ENCODE data around the gene CCDC154.

GRCh38 chr16:686819-687888 is 3.0 kb upstream of the JMJD8 start:
- PRO-cap, result no peak

GRCh38 chr16:739886-740520 is 794 bp downstream of the CIAO3 start:
- PRO-cap, result no peak

GRCh38 chr16:806836-807714 is 6.5 kb upstream of the GNG13 start:
- PRO-cap, result unidirectional peak, plus-strand start at chr16:807112

GRCh38 chr16:886713-887205 is 84.0 kb downstream of the LMF1 start:
- PRO-cap, result no peak

- PRO-cap, result unidirectional peak, minus-strand start at chr16:1019994
Measured at GRCh38 chr16:1019060-1020133, 37.8 kb downstream of the SOX8 start.

- PRO-cap, result no peak
Measured at GRCh38 chr16:1144981-1145824, 7.7 kb upstream of the CACNA1H start.

GRCh38 chr16:1195165-1195841 is 29.8 kb downstream of the TPSG1 start:
- PRO-cap, result no peak

DNA sequence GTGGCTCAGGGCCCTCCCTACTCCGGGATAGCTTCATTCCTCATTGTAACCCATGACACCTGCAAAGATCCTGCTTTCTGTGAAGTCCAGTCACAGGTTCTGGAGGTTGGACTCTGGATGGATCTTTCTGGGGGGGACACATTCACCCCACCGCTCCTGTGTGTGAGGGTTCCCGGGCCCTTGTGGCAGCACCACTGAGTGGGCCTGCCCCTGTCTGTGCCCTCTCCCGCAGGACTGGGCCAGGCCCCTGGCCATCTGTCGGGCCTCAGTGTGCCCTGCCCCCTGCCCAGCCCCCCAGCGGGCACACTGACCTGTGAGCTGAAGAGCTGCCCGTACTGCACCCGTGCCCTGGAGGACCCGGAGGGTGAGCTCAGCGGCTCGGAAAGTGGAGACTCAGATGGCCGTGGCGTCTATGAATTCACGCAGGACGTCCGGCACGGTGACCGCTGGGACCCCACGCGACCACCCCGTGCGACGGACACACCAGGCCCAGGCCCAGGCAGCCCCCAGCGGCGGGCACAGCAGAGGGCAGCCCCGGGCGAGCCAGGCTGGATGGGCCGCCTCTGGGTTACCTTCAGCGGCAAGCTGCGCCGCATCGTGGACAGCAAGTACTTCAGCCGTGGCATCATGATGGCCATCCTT is 21.2 kb downstream of the TPSG1 start:
- PRO-cap, result no peak

DNA sequence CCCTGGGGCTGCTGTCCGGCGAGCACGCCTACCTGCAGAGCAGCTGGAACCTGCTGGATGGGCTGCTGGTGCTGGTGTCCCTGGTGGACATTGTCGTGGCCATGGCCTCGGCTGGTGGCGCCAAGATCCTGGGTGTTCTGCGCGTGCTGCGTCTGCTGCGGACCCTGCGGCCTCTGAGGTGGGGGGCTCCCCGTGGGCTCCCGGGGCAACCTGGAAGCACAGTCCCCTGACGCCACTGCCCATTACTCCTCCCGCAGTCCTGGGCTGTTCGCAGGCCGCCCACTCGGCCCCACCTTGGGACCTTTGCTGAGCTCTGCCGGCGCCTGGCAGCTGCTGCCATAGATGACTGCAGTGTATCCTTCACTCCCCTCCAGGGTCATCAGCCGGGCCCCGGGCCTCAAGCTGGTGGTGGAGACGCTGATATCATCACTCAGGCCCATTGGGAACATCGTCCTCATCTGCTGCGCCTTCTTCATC is 14.2 kb downstream of the TPSG1 start:
- PRO-cap, result no peak

DNA sequence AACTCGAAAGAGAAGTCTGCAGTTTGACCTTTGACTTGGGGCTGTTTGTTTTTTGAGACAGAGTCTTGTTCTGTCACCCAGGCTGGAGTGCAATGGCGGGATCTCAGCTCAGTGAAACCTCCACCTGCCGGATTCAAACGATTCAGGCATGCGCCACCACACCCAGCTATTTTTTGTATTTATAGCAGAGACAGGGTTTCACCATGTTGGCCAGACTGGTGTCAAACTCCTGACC is 18.5 kb upstream of the UBE2I start:
- PRO-cap, result no peak

DNA sequence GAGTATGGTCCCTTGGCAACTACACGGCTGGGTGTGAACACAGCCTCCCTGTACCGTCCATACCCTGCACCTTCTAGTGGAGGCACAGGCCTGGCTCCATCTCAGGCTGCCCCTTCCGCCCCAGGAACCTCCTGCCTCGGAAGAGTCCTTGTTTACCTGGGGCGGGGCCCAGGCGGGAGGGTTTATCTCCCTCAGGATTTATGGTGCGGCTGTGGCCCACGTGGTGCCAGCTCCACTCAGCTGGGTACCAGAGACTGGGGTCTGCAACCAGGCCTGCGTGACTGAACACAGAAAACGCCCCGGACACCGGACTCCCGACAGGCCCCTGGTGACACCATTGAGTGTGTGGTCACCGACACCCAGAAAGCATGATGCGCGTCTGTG is 19.0 kb downstream of the UNKL start:
- PRO-cap, result no peak

DNA sequence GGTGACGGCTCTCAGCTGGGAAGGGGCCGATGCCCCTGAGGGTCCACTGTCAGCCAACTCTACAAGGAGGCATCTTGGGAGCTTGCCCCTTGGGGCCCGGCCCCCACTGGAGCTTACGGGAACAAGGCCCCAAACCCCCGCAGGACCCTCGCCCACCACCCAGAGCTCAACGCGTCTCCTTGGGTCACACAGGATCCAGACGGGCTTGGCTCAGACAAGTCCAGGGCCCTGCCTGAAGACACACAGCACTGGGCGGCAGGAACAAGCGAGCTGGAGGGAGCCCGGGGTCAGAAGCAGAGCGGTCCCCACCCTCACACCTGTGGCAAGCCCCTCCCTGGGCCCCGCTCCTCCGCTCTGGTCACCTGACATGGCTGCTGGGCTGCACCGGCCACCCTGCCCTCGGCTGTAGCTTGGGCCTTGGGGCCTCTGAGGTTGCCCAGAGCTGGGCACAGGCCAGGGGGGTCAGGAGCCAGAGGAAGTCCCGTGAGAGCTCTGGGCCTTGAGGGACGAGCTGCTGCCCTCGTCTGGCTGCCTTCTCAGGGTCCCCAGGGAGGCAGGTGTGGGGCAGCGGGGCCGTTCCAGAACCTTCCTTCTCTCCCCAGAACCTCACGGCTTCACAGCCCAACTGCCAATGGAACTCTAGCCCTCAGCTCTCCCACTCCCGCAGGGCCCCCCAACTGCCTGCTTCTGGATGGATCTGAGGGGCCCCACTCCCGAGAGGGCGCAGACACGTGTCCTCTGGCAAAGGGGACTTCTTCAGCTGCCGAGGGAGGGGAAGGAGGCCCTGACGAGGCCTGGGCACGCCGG is at the start of gene CCDC154:
Gene CCDC154, minus strand, starts transcription at position 603 of the 807 bp plus-strand sequence.
- PRO-cap, result no peak

- PRO-cap, result unidirectional peak, plus-strand start at chr16:1528208
Measured at GRCh38 chr16:1527691-1528358, 5.6 kb upstream of the TMEM204 start.

- PRO-cap, result unidirectional peak, minus-strand start at chr16:1537119
Measured at GRCh38 chr16:1536789-1537661, 3.6 kb downstream of the TMEM204 start.

GRCh38 chr16:1553224-1553779 is 19.8 kb downstream of the TMEM204 start:
- PRO-cap, result no peak

GRCh38 chr16:1625816-1626236 is 13.7 kb downstream of the CRAMP1 start:
- PRO-cap, result no peak

DNA sequence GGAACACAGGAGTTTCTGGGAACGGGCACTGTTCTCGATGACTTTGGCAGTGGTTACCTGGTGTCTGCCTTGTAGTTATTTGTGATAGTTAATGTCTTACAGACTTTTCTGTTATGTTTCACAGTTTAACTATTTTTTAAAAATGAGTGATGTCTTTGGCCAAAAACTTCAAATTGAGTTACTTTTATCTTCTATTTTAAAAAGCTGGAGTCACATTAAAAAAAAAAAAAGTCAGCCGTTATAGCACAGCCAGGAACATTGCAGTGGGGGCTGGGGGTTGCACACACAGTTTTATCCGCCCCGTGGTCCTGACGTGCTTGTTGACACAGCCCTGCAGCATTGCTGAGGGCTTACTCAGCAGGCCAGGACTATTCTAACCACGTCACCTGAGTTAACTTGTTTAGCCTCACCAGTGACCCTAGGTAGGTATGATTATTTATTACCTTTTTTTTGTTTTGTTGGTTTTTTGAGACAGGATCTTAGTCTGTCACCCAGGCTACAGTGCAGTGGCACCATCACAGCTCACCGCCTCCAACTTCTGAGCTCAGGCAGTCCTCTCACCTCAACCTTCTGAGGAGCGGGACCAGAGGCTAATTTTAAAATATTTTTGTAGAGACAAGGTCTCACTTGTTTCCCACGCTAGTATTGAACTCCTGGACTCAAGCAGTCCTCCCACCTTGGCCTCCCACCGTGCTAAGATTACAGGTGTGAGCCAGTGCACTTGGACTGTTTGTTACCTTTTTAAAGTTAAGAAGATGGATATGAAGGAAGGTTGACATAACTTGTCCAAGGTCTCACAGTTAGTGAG is 11.1 kb downstream of the JPT2 start:
- PRO-cap, result unidirectional peak, minus-strand start at position 265 of the sequence

- PRO-cap, result no peak
Measured at GRCh38 chr16:1719524-1719752, 13.4 kb downstream of the MAPK8IP3 start.

DNA sequence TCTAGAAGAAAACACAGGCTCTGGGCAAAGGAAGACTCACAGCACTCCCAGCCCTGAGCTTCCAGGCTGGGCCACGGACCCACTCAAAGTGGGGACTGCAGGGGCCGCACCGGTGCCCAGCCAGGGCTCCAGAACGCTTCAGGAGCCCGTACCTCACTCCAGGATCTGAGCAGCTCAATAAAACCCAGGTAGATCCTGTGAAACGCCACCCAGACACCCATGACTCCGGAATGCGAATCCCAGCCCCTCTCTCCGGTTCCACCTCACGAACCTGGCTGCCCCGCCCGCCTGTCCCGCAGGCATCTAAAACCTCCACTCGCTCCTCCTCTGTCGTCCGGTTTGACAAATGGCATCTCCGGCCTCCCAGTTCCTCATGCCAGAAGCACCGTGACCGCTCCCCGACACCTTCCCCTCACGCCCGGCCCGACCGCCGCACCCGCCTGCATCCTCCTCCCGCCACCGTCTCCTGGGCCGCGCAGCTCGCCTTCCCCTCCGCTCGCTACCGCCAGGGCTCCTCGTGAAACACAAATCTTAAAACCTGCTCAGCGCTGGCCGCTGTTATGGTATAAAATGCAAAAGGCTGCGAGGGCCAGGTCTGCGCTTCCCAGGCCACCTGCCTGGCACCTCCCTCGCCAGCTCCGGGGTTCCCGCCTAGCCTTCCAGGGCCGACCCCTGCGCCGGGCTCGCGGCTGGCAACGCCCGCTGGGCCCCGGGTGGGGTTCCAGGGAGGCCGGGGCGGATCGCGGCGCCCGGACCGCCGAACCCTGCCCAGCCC is 689 bp downstream of the SPSB3 start:
- PRO-cap, result unidirectional peak, plus-strand start at position 379 of the sequence

DNA sequence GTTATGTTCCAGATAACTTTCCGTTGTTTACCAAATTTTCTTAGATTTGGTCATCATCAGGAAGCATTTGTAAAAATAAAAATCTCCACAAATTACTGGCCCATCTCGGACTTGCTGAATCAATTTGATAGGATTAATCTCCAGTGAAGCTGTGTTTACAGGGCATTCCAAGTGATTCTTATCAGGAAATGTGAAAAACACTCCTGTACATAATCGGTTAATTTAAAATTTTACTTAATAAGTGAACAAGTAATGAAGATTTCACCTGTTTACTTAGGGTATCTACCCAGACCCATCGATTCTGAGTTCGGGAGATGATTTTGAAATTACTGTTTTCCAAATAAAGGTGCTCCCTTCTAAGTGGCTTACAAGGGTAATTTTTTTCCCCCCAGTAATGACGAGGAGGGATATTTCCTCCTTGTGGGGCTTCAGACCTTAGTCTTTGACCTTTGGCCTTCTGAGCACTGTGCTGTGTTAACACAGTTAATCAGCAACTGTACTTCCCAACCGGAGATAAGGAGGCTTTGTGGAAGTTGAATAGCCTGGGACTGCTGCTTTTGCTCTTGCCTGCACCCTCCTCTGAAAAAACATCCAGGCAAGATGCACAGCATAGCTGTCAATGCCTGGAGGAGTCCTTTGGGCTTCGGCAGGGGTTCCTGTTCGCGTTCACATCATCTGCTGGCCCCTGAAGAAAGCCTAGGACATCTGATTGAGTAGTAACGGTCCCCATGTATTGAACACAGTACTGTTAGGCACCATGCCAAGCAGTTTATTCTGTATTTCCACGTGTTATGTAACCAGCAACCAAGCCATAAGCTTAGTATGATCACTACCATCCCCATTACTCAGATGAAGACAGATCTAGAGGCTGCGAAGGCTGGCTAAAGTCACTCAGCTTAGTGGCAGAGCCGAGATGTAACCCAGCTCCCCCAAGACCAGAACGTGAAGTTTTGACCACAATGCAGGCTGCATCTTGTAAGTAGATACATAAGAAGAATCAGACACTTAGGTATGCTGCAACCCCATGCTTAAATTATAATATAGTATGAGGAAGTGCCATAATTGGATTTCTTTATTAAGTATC is 1.9 kb downstream of the FAHD1 start:
- PRO-cap, result unidirectional peak, plus-strand start at position 527 of the sequence; unidirectional peak, plus-strand start at position 841 of the sequence

Measured in gallbladder (tissue), 1 donor.